ENCODE measurements around a stretch of chr9.

GRCh38 chr9:86732378-86733107 is 214.8 kb downstream of the GAS1 start:
- PRO-cap = no peak

- PRO-cap = no peak
Measured at GRCh38 chr9:86733808-86734433, 213.4 kb downstream of the GAS1 start.

DNA sequence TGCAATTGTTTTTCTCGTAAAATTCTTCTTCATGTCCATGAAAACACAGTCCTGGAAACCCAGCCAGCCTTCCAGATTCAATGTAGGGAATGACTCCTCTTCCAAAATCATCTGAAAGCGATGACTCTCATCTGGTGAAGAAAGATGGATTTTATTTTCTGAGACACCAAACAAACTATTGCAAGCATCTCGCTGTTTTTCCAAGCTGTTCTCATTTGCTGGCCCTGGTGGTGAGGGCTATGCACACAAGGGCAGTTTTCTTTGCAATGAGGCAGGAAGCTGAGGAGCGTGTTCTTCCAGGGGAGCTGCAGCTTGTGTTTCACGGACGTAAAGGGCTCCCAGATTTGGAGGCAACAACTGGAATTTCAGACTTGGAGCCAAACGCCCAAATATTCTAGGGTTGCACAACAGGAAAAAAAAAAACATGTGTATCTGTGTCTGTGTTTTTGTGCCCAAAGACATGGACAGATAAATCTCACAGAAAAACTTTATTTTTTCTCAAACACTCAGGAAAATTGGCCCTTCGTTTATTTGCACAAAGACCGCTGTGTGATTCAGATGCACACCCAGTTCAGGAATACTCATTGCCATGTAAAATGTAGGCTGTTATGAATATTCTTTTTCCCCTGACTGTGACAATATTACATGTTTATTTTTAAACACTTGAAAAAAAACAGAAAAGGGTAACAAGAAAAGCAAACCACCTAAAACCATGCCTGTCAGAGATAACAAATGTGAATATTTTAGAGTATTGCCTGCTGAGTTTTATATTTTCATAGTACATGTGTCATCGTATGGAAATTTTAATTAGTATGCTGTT is 151.3 kb downstream of the GAS1 start:
- PRO-cap = no peak

DNA sequence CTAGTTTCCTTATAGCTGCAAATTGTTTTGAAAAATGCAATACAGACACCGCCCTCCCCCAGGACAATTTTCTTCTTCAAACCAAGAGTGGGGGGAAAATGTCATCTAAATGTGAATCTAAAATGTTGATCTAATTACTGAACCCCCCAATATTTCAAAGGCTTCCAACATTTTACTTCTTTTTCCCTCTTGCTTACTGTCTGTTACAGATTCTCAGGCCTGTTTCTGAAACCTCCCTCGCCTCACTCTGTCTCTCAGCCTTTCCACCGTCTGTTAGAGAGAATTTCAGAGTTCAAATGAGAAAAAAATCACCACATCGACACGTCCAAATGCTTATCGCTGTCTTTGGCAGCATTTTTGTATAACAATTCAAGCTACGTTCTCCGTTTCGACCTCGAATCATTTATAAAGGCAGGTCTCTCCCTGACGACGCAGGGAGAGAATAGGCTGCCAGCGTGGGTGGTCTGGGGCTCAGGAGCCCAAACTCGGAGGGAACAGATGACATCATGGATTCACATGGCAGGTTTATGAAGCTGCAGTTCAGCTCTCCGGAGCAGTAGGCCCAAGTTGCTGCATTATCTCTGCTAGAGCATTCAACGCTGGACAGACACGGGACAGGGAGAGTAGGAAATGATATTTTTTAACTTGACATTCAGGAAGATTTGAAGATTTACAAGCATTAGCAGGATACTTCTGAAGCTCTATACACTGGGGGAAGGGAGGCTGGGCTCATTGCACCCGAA is 139.8 kb downstream of the GAS1 start:
- PRO-cap = no peak

- PRO-cap = bidirectional peak, plus-strand start at chr9:86946396, minus-strand start at chr9:86946119; bidirectional peak, plus-strand start at chr9:86946638, minus-strand start at chr9:86946580
Measured at GRCh38 chr9:86946024-86946720, 1.1 kb downstream of the GAS1 start.

DNA sequence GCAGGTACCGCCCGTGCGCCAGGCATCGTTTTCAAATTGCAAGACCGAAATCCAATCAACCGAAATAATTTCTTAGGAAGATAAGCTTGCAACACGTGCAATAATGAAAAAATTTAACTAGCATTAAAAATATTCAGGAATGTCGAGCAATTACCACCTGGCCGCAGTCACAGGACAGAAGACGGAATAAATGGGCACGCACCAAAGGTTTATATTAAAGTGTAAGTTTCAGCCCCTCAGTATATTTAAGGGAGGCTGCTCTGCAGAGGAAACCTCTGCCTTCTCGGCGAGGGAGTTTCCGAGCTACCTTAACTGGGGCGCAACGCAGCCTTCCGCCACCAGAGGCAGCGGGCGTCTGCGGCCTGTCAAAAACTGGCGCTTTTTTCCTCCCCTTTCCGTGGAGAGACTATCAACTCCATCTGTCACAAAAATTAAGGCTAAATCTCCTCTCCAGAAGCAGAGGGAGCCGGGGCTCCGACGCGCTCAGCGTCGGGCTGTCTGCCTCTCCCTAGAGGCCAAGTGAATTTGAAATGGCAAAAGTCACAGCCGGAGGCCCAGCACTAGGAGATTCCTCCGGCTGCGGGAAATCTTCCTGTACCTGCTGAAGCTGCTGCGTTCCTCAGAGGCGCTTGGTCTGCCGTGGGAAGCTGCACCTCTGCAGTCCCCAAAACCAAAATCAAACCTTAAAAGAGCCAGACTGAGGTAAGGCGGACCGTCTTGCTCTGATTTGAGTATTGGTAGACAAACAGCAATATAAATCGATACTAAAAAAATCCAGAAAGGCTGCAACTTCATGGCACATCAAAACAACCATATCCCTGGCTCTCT is 1.2 kb upstream of the GAS1 start:
- PRO-cap = unidirectional peak, plus-strand start at position 459 of the sequence

DNA sequence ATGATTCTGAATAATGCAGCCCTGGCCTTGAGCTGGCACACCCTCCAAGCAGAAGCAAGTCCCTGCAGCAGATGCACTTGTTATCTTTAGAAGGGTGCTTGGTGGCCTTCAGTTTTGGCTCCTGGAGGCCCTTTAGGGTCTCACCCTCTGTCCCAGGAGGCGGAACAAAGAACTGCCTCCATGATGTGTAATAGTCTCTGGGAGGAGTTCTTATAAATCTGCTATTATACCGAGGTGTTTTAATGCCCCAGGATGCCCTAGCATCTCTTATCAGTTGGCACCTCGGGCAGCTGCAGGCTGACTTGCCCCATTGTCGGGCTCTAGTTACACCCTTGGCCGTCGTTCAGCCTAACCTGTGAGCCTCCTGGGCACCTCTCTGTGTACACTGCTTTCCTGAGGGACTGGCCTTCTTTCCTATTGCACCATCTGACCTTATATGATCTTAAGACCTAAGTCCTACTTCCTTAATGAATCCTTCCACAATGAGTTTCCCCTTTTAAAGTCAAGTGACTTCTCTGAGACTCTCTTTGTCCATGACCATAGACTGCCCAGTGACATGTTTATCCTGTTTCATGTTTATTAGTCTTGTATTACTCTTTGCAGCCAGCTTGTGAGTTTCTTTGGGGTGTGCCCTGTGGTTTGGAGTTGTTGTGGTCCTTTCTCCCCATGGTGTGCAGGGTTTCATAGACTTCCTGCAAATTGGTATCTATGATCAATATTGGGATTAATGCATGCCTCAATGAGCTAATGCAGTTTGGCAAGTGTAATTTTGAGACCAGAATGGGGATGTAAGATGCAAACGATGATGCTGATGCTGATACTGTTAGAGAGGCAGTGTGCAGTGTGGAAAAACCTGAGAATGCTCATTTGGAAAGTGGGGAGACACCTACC is 4.8 kb downstream of the DAPK1 start:
- PRO-cap = no peak

GRCh38 chr9:87644803-87645203 is 81.1 kb upstream of the CTSL start:
- PRO-cap = no peak

GRCh38 chr9:88646528-88646885 is 111.5 kb downstream of the NXNL2 start:
- PRO-cap = no peak

GRCh38 chr9:88746760-88747028 is 211.7 kb downstream of the NXNL2 start:
- PRO-cap = no peak

GRCh38 chr9:88997900-88998099 is 6.5 kb downstream of the S1PR3 start:
- PRO-cap = no peak

- PRO-cap = no peak
Measured at GRCh38 chr9:89154341-89155103, 24.1 kb downstream of the SHC3 start.

DNA sequence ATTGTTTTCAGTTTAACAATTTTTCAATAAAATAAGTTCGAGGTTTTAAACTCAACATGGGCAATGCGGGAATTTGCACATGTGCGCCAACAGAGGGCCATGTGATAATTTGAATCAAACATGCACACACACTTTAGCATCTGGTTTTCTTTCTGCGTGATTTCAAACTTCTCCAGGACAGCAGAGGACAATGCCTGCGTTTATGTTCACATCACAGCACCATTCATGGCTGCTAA is 2.9 kb downstream of the SHC3 start:
- PRO-cap = no peak

- PRO-cap = no peak
Measured at GRCh38 chr9:89247489-89247827, 63.5 kb upstream of the CKS2 start.

DNA sequence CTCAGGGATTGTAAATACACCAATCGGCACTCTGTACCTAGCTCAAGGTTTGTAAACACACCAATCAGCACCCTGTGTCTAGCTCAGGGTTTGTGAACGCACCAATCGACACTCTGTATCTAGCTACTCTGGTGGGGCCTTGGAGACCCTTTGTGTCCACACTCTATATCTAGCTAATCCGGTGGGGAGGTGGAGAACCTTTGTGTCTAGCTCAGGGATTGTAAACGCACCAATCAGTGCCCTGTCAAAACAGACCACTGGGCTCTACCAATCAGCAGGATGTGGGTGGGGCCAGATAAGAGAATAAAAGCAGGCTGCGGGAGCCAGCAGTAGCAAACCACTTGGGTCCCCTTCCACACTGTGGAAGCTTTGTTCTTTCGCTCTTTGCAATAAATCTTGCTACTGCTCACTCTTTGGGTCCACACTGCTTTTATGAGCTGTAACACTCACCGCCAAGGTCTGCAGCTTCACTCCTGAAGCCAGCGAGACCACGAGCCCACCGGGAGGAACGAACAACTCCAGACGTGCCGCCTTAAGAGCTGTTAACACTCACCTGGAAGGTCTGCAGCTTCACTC is 28.0 kb upstream of the CKS2 start:
- PRO-cap = no peak

DNA sequence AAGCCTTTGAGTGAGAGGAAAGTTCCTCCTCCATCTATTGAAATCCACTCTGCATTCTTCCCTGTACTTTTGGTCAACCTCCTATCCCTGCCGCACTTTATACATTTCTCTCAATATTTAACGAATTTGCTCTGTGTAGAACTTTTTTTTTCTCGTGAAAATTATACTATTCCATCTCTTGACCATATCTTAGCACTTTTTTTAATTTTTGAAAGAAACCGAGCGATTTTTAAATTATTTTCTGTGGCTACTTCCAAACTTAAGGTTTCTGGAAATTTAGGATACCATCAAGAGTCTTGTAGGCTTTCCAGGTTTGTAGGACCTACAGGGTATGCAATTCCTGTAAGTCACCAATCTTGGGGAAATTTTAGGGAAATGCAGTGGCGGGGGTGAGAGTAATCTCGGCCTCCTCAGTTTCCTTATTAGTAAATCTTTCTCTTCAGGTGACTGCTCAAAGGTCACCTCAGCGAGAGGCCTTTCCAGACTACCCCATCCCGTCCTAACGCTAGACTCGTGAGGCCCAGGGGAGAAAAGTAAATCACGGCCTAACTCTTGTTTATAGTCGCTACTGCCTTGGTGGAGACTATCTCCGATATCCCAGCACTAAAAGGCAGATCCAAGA is 498 bp upstream of the SECISBP2 start:
- PRO-cap = no peak

GRCh38 chr9:89361747-89362226 is 43.5 kb downstream of the SECISBP2 start:
- PRO-cap = no peak

DNA sequence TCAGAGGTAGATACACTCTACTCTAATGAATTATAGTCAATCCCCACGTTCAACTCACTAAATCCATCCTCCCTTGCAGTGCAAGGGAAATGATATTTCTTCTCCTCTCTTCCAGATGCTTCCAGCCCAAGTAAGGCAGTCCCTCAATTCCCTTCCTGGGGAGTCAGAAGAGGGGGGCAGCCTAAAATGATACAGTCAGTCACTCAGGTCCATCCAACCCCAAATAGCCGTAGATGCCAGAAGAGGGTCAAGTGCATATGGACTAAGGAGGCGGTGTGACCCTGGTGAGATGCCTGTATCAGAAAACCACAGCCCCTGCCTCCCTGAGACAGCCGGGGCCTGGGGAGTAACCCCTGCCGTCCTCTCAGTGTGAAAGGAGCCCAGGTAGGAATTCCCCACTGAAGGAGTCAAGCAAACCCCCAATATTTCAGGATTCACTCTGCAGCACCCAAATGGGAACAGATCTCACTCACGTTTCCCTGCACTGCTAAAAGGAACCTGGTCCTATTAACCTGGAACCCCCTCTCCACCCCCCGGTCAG is 70.7 kb downstream of the SEMA4D start:
- PRO-cap = no peak

GRCh38 chr9:89443352-89443778 is 54.5 kb downstream of the SEMA4D start:
- PRO-cap = no peak

GRCh38 chr9:89462722-89463092 is 35.2 kb downstream of the SEMA4D start:
- PRO-cap = no peak